Adrenal gland (tissue), 7 donors: ENCODE results near the genes ZNF608 and GRAMD2B.

GRCh38 chr5:123119281-123119970 lies 30.4 kb downstream of the PRDM6 start:
- PRO-cap, 3 experiments = no peak in any of the 3 experiments
- RAMPAGE, long total RNA, 4 experiments = no peak in any of the 4 experiments
- RRBS = no CpG with 5 or more reads among the region's 8 CpGs

DNA sequence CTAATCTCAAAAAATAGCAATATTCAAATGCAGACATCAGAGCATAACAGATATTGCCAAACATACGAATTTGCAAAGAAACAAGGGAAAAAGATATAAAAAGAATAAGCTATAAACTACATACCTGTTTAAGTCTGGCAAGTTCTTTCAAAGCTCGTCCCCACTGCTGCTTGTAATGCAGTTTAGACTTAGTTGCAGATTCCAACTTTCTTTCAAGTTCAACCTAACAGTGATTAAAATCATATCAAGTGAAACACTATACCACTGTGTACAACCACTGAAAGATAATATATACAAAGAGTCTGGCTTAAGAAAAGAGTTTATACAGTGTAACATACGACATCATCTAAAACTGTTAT lies 58.9 kb downstream of the CEP120 start:
- PRO-cap, 3 experiments = no peak in any of the 3 experiments
- RAMPAGE, long total RNA, 4 experiments = no peak in any of the 4 experiments
- RRBS = no CpG with 5 or more reads among the region's 3 CpGs

GRCh38 chr5:124263619-124264440 lies 482.6 kb downstream of the ZNF608 start:
- PRO-cap, 3 experiments = no peak in any of the 3 experiments
- RAMPAGE, long total RNA, 4 experiments = no peak in any of the 4 experiments
- RRBS = no CpG with 5 or more reads among the region's 5 CpGs

DNA sequence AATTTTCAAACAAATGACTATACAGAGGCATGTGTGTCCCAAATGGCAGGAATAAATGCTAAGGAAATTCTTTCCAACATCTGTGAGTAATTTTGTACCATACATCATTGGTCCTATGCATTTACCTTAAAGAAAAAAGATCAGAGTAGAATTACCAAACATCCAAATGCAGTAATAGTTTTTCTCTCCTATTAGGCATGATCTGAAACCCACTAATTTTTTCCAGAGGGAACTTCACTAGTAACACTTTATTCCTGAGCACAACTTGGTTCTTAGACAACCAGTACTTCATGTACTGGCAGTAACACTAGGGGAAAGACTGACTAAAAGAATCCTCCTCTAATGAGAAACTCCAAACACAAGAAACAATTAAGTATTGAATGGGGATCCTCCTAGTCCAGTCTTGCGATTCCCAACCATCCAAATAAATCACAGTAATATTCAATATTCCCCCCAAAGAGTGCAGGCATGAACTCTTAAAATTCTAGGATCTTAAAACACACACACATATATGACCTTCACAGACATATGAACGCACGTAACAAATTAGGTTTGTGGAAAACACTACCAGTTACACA lies 49.0 kb downstream of the ZNF608 start:
- PRO-cap, 3 experiments = no peak in any of the 3 experiments
- RAMPAGE, long total RNA, 4 experiments = no peak in any of the 4 experiments
- RRBS = no CpG with 5 or more reads among the region's 3 CpGs

DNA sequence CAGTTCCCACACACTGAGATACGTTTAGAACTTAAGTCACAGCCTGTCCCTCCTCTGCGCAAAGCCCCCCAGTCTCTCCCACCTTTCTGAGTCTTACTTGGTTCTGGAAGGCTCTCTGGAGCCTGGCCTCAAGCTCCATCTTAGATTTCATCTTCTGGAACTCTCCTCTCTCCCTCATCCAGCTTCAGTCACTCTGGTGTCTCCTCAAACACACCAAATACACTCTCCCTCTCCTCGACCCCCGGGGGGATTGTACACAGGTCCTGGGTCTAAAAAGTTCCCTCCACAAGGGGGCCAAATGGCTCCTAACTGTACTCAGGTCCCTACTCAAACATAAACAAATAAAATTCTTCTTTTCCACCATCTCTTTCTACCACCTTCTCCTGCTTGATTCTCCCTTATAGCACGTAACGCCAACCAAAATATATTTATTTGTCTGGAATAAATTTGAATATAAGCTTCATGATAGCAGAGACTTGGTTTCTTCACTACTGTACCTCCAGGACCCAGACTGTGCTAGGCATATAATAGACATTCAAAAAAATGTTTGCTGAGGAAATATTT lies 21.5 kb downstream of the ZNF608 start:
- PRO-cap, 3 experiments = no peak in any of the 3 experiments
- RAMPAGE, long total RNA, 4 experiments = no peak in any of the 4 experiments
- RRBS = no CpG with 5 or more reads among the region's 6 CpGs

DNA sequence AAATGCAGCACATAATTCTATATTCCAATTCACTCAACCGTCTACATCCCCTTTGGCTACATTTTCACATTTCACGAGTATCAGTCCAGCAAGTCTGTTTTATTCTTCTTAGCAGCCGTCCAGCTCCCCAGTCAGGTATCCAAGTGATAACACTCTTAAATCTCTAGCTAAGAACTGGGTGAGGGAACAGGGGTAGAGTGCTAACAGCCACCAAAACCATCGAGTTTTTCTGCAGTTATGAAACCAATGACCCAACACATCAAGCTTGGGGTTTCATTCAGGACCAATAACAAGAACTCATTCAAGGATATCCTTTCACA lies 3.3 kb downstream of the ZNF608 start:
- PRO-cap, 3 experiments = no peak in any of the 3 experiments
- RAMPAGE, long total RNA, 4 experiments = no peak in any of the 4 experiments
- RRBS = no CpG with 5 or more reads among the region's 4 CpGs

GRCh38 chr5:124746187-124746937 lies at the start of gene ZNF608:
ZNF608 (minus strand) TSS chr5:124746639.
- PRO-cap, 3 experiments = peak in 3 of 3 experiments; most common plus-strand start chr5:124746596 (in 2); most common minus-strand start chr5:124746784 (in 3)
- RAMPAGE, long total RNA, 4 experiments = start-site peak on the minus strand in 3 of 4 experiments, at chr5:124746204-124746896 at its widest, 5 to 43 reads per replicate
- RRBS = no CpG with 5 or more reads among the region's 15 CpGs

DNA sequence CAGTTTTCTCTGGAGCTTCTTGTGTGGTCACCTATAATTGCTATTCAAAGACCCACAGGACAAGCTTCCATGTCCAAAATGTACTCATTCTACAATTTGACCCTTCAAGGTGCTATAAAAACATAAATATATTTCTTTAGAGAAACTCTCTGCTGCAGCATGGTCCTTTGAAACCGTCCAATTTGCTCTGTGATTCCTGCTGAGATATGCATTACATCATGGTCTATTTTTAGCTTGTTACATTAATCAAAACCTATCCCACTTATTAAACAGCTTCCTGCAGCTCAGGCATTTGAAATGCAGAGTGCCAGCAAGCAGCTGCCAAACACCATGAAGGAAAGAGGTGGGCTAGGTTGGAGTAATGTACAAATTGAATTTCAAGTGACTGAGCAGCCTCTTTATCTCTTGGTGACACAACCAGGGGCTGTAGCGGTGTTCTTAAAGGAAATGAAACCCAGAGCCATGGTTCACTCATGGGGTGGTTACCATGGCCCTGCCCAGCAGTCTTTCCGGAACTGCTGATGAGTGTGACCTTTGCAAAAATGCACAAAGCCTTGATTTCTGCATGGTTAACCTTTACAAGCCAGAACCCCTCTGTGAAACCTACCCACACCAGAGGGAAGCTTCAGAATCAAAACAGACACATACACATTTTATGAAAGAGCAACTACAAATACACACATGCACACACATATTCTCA lies 155.7 kb upstream of the ZNF608 start:
- PRO-cap, 3 experiments = peak in 1 of 3 experiments; most common plus-strand start position 291 of the sequence (in 1)
- RAMPAGE, long total RNA, 4 experiments = no peak in any of the 4 experiments
- RRBS = no CpG with 5 or more reads among the region's 3 CpGs

DNA sequence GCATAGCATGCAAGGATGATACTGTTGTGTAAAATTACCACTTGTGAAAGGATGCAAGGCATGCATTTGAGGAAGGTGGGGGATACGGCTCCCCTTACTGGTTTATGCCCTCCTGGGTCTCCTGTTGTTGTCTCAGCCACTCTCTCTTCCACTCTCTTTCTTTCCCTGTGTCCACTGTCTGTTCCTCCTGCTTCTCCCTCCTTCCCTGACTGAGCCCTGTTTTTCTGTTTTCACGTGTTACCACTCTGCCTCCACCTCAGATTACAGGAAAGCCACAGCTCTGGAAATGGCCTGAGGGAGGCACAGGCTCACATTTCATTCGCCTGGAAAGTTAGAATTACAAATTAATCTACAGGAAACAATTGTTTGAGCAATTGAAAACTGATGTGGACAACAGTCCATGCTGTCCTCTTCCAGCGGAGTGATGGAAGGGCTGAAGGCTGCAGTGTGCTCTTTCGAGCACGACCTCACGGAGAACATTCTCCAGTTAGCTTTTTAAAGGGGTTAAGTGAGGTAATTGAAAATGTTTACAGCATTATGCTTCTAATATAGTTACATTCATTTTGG lies 444.3 kb upstream of the ZNF608 start:
- PRO-cap, 3 experiments = no peak in any of the 3 experiments
- RAMPAGE, long total RNA, 4 experiments = no peak in any of the 4 experiments
- RRBS = no CpG with 5 or more reads among the region's 7 CpGs

GRCh38 chr5:125198385-125199177 lies 452.1 kb upstream of the ZNF608 start:
- PRO-cap, 3 experiments = no peak in any of the 3 experiments
- RAMPAGE, long total RNA, 4 experiments = no peak in any of the 4 experiments
- RRBS = no CpG with 5 or more reads among the region's 3 CpGs

DNA sequence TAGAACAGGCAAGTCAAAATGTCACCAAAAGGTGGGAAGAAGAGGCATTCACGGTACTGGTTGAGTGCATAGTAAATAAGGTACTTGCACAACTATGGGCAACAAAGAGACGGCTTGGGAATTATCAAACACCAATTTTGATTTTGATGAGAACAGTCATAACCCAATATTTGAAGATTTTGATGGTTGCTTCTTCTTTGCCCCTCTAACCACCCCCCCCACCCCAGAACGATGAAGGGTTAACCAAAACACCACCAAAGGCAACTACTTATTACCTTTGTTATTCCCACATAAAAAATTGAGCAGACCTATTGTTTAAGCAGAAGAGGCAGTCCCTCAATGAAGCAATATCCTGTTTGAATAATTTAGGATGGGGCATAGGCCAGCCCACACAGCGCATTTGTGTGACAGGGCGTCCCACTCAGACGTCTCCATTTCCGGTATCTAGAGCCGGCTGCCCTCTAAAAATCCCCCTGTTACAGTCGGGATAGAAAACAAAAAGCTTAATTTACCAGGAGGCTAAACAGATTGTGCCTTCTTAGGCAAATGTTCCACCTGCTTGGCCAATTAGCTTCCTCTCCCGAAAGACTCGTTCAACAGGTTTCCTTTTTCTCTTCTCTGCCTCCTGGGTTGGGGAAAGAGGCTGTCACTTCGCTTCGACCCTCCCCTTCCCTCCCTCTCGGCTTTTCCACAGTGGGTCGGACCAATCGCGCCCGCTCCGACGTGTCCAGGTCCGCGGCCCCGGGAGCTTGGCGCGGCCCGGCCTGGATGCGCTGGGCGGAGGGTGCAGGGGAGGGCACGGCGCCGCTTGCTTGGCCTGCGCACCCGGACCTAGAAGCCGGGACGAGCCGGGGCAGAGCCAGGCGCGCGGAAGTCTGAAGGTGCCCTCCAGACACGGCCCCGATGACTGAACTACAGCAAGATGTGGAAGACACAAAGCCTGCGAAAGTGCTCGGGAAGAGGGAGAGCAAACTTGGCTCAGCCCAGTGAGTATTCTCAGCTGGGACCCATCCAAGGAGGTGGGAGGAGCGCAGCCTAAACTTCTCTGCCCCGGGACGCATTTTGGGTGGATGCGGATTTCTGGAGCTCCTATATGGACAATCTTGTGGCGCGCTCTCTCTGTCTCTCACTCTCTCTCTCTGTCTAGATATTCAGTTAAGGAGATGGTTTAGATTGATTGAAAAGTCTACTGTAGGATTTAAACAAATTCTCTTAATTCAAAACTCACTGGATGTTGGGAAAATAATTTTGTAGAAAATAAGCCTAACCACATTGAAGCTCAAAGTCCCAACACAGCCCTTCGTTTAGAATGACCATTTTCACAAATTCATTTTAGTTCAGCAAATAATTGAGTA lies at the start of gene GRAMD2B:
GRAMD2B (plus strand) TSS at position 706 of the 1,355 bp plus-strand sequence.
- PRO-cap, 3 experiments = peak in 3 of 3 experiments; most common plus-strand start position 397 of the sequence (in 3); most common minus-strand start position 909 of the sequence (in 3)
- RAMPAGE, long total RNA, 4 experiments = start-site peak on the plus strand in 3 of 4 experiments, centred at positions 748 to 778 of the sequence, 1,516 to 2,559 reads per replicate
- RRBS = 2% methylated on average over 8 of the region's 50 CpGs

DNA sequence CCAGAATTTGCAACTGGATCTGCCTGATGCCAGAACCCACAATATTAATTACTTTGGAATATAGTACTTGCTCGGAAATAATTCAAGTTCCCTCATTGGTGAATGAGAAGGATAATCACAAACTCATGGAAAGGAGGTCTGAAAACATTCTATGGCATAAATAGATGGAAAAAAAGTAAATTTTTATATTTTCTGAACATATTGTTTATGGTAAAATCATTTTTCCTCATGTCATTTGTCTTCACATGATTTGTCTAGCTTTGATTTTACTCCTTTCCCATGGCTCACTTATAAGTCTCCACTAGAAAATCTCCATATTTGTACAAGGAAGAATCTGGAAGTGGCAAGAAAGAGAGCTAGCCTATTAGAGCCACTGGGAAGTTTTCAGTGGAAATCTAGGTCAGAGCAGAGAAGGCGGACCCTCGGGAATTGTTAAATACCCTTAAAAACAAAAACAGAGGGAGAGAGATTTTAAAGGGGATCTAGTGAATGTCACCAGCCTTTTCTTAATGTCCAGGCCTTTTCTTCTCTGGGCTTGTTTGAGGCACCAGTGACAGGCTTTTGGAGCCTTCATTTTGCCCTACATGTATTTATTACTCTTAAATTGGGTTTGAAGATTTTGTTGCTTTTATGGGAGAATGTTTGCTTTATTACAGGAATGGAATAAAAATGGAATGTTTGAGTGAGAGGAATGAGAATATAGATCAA lies 56.6 kb downstream of the GRAMD2B start:
- PRO-cap, 3 experiments = peak in 2 of 3 experiments; most common plus-strand start position 474 of the sequence (in 2)
- RAMPAGE, long total RNA, 4 experiments = no peak in any of the 4 experiments
- RRBS = no CpG with 5 or more reads among the region's 3 CpGs

DNA sequence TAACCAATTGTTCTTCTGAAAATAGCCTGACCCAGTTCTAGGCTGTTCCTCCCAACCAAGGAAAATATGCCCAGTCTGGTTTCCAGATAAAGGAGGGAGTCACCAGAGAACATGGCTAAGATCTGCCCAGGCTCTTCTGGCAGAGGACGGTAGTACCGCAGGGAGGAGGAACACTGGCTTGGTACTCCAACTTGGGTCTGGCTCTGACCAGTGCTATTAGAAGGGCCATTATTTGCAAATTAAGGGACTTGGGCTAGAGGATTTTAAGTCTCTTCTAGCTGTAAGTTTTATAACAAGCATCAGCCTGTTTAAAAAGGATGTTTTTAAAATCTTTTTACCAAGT lies 63.2 kb downstream of the GRAMD2B start:
- PRO-cap, 3 experiments = peak in 2 of 3 experiments; most common plus-strand start position 142 of the sequence (in 2)
- RAMPAGE, long total RNA, 4 experiments = no peak in any of the 4 experiments
- RRBS = no CpG with 5 or more reads among the region's 2 CpGs

DNA sequence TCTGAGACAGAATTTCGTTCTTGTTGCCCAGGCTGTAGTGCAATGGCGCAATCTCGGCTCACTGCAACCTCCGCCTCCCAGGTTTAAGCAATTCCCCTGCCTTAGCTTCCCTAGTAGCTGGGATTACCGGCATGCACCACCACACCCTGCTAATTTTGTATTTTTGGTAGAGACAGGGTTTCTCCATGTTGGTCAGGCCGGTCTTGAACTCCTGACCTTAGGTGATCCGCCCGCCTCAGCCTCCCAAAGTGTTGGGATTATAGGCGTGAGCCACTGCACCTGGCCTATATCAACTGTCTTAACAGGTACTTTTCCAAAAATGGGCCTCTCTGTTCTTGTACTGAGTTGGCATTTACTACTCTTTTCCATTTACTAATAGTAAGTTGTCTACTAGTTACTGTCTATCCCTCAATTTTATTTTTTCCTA lies 37.0 kb downstream of the LMNB1 start:
- PRO-cap, 3 experiments = no peak in any of the 3 experiments
- RAMPAGE, long total RNA, 4 experiments = no peak in any of the 4 experiments
- RRBS = no CpG with 5 or more reads among the region's 9 CpGs

- PRO-cap, 3 experiments = peak in 2 of 3 experiments; most common plus-strand start chr5:126845954 (in 2); most common minus-strand start chr5:126845826 (in 1)
- RAMPAGE, long total RNA, 4 experiments = no peak in any of the 4 experiments
- RRBS = no CpG with 5 or more reads among the region's 14 CpGs
Measured at GRCh38 chr5:126845538-126846159, 68.7 kb downstream of the LMNB1 start.

DNA sequence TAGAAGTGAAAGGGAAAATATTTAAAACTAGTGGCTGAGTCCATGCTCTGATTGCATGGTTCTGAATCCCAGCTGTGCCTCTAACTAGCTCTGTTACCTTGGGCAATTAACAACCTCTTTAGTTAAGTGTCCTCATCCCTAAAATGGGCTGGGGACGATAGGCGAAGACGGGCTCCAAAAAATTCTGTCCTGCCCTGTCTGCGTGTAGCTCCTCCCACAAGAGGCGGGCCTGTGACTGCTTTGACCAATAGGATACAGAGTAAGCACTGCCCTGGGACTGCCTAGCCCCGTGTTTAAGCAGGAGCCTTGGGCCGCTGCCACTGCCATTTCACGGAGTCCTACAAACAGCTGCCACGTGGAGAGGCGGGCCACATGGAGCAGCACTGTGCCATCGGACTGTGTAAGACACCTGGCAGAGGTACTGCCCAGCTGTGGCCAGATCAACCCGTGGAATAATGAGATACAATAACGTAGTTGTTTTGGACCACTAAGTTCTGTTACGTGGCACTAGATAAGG lies 87.0 kb downstream of the LMNB1 start:
- PRO-cap, 3 experiments = no peak in any of the 3 experiments
- RAMPAGE, long total RNA, 4 experiments = no peak in any of the 4 experiments
- RRBS = no CpG with 5 or more reads among the region's 14 CpGs

DNA sequence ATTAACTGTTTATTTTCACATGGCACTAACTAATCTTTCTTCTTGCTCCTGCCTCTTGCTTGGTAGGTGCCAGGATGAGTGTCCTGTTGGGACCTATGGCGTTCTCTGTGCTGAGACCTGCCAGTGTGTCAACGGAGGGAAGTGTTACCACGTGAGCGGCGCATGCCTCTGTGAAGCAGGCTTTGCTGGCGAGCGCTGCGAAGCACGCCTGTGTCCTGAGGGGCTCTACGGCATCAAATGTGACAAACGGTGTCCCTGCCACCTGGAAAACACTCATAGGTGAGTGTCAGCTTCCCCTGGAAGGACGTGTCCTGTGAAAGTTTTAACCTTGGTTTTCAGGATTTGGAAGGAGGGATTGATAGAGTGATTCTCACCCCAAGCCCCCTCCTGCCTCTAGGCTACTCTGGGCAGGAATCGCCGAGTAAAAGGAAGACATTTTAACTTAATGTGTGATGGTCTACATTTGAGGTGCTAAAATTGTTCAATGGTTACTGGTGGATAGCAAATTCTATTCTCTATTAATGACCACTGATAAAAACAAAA lies 107.0 kb upstream of the PRRC1 start:
- PRO-cap, 3 experiments = no peak in any of the 3 experiments
- RAMPAGE, long total RNA, 4 experiments = no peak in any of the 4 experiments
- RRBS = no CpG with 5 or more reads among the region's 14 CpGs

DNA sequence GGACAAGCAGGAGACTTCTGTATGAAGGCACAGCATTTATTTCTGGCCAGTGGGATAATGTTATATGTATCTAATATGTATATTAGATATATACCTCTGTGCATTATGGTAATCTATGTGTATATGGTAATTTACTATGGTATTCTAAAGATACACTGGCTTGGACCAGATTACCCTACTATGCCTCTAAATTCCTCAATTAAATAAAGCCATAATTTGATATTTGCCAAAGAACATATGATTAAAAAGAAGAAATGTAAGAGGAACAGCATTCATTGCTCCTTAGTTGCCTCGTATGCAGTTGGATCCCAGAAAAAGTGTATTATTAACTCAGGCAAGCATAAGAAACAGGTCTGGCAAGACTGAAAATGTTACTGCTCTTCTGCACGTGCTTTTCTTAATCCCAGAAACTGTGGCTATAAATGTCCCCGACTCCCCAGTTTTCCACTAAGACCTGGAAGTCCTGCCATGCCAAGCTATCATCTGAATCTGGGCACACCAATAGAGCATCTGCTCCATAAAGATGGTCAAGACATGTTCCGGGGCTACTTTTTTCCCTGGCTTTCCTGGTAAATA lies 182.6 kb downstream of the CCDC192 start:
- PRO-cap, 3 experiments = no peak in any of the 3 experiments
- RAMPAGE, long total RNA, 4 experiments = no peak in any of the 4 experiments
- RRBS = no CpG with 5 or more reads among the region's 4 CpGs

DNA sequence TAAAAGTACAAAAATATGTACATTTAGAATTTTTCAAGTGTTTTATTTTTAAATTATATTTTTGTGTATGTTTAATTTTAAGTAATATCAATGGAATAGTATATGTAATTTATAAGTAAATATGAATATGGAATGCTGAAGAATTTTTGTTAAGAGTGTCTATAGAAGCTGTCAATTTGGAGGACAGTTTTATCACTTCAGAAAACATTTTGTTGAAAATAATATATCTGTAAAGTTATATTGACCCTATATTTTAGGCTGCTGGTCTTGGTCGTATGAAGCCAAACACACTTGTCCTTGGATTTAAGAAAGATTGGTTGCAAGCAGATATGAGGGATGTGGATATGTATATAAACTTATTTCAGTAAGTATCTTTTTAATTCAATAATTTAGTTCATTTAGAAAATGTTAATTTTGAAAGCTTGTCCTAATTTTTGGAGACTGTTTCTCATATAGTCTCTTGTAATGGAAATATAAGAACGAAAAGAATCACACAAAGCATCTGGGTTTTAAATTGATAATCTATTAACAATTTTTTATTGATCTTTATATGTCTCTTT lies 84.0 kb downstream of the SLC12A2 start:
- PRO-cap, 3 experiments = no peak in any of the 3 experiments
- RAMPAGE, long total RNA, 4 experiments = start-site peak on the plus strand in 1 of 4 experiments, centred at position 312 of the sequence, 25 reads per replicate
- RRBS = no CpG with 5 or more reads among the region's 2 CpGs

DNA sequence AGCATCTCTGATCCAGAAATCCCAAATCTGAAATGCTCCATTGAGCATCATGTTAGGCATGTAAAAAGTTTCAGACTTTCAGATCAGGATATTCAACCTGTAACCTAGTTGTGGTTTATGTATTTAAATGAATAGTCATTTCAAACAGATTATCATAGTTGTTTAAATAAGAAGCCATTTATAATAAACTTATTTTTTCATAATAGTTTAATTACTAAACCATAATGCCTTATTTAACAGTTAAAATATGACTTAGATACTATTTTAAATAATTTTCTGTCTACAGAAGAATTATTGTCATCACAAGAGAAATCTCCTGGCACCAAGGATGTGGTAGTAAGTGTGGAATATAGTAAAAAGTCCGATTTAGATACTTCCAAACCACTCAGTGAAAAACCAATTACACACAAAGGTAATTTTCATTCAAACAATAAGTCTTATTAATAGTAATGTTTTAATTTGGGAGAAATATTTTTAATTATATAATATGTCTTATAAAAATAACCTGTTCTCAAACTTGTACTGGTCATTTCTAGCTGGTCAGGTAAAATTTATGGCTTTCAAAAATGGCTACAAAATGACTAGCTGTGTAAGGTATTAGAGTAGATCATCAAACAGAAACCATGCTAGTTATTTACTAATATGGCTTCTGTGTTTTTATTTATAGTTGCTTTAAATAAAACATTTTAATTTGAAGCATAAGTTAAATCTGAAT lies 90.8 kb downstream of the SLC12A2 start:
- PRO-cap, 3 experiments = no peak in any of the 3 experiments
- RAMPAGE, long total RNA, 4 experiments = start-site peak on the plus strand in 1 of 4 experiments, centred at position 343 of the sequence, 20 reads per replicate
- RRBS = no CpG with 5 or more reads among the region's 1 CpG